Osteoblast (primary cell): ENCODE measurements around a stretch of chr15.

GRCh38 chr15:98779534-98780129 lies 131.3 kb downstream of the IGF1R start:
- CAGE, long polyA plus RNA = no peak
- RRBS = no CpG with 5 or more reads among the region's 16 CpGs

DNA sequence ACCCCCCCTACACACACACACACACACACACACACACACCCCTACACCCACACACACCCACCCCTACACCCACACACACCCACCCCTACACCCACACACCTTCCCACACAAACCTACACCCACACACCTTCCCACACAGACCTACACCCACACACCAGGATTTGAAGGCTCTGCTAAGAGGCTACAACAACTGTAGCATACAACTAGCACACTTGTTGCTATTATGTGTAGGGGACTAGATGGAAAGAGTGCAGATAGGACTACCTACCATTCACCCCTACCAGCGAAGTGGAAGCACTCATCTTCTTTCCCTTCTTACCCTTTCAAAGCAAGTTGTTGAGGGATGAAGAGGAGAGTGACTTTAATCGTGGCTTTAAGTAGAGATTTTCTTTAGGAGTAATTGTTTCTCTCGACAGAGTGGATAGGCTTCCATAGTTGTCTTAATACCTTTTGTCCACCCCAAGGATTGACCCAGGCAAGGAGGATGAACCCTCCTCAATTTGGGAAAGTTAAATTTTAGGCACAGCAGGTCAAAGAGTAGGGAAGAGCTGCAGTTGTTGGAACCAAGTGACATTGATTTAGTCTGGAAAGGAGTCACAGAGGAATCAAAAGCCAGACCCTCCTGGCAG lies 172.4 kb downstream of the PGPEP1L start:
- CAGE, long polyA plus RNA = no peak
- RRBS = no CpG with 5 or more reads among the region's 3 CpGs

GRCh38 chr15:98939069-98939618 lies 68.4 kb downstream of the PGPEP1L start:
- CAGE, long polyA plus RNA = no peak
- RRBS = 97% methylated on average over 5 of the region's 14 CpGs

- CAGE, long polyA plus RNA = no peak
- RRBS = no CpG with 5 or more reads among the region's 10 CpGs
These were observed 56.0 kb downstream of the PGPEP1L start for GRCh38 chr15:98951602-98951999.

GRCh38 chr15:98959186-98959889 lies 48.3 kb downstream of the PGPEP1L start:
- CAGE, long polyA plus RNA = no peak
- RRBS = 91% methylated on average over 5 of the region's 18 CpGs

DNA sequence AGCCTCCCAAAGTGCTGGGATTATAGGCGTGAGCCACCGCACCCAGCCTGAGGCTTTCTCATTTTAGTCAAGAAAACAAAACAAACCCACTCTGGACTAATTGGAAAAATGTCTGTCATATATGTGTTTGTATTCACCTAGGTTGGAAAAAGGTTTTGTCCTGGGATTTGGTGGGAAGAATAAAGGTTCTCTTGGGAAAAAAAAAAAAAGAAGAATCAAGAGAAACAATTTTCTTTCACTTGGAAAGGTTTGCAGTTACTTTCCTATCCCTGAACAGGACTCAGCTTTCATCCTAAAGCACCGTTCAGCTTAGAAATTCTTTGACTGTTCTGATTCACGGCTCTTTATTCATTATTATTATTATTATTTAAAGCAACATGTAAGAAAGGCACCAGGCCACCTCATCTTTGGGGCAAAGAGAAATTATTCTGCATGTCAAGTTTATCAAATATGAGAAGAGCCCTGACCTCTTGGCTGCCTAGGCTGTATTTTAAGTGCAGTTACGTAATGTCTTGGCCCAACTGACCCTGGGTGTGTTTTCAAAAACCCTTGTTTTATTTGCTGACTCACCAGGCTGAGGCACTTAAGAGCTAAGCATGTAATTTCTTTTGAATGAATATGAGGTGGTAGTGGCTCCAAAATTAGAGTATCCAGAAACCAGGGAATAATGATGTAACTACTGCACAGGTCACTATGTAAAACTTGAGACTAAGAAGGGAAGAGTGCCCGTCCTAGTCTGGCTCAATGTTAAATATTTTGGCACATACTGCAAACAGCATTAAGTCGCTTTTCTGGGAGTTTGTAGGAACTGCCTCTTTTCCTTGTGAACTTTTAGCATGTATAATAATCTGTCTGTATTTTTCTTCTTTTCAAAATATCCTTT lies 24.4 kb downstream of the PGPEP1L start:
- CAGE, long polyA plus RNA = no peak
- RRBS = no CpG with 5 or more reads among the region's 7 CpGs

DNA sequence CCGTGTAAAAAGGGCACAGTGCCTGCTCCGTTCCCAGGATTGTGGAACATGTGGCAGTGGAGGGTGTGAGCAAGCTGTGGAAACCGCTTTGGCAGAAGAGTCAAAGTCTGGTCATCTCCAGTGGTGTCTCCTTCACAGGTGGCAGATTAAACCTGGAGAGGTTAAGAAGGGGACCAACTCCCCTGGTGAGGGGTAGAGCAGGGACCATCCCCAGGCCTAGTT lies 10.2 kb downstream of the SYNM start:
- CAGE, long polyA plus RNA = no peak
- RRBS = no CpG with 5 or more reads among the region's 3 CpGs

DNA sequence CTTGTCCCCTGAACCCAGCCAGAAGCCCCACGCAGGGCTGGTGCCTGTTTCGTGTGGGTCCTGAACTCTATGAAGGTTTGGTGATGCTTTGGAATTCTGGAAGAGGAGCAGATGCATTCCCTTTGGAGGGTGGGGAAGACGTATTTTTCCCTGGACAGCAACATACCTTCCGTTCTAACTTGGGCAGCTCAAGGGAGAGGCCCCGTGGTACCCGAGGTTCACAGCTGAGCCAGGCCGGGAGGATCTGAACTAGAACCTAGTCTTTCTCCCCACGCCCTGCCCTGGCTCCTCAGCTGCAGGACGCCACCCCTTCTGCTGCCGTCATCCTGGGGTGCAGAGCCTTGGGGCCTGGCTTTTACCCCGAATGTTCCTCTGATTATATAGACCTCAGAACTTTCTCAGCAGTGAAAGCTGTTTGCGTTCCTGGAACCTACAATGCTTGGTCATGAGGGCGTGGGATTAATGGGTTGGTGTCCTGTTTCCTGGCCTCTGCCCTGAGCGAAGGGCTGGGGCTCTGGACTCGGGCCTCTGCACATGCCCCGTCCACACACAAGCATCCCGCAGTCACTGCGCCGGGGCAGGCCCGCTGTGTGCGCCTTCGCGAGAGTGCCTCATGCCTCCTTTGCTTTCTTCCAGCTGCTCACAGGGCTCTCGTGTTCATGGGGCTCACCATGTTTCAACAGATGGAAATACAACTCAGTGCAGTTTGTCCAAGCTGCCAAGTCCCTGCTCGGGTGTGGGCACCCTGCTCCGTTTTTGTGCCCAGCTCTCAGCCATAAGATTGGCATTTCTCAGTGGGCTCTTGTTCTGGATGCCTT lies 20.2 kb downstream of the SYNM start:
- CAGE, long polyA plus RNA = no peak
- RRBS = no CpG with 5 or more reads among the region's 26 CpGs

- CAGE, long polyA plus RNA = no peak
- RRBS = no CpG with 5 or more reads among the region's 3 CpGs
These were observed 22.8 kb downstream of the SYNM start for GRCh38 chr15:99127730-99127976.

GRCh38 chr15:99180189-99180592 lies 69.2 kb downstream of the TTC23 start:
- CAGE, long polyA plus RNA = no peak
- RRBS = no CpG with 5 or more reads among the region's 1 CpG

DNA sequence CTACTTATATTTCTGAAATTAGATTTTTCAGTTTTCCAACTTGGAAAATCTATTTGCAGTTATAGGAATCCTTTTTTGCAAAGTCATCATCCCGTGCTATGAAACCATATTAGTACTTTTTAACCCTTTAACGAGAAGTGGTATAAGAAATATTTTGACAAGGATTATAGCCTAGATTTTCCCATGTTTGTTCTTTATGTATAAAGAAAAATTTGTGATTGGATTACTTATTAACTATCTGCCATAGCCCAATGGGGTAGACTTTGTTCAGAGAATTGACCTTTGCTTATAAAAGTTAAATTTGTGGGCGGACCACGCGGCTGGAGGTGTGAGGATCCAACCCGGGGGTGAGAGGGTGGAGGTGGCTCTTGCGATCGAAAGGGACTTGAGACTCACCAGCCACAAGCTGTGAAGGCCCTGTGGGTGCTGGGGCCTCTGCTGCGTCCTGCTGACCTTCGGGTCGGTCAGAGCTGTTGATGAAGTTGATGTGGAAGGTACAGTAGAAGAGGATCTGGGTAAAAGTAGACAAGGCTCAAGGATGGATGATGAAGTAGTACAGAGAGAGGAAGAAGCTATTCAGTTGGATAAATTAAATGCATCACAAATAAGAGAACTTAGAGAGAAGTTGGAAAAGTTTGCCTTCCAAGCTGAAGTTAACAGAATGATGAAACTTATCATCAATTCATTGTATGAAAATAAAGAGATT lies 6.1 kb downstream of the LRRC28 start:
- CAGE, long polyA plus RNA = no peak
- RRBS = no CpG with 5 or more reads among the region's 11 CpGs

DNA sequence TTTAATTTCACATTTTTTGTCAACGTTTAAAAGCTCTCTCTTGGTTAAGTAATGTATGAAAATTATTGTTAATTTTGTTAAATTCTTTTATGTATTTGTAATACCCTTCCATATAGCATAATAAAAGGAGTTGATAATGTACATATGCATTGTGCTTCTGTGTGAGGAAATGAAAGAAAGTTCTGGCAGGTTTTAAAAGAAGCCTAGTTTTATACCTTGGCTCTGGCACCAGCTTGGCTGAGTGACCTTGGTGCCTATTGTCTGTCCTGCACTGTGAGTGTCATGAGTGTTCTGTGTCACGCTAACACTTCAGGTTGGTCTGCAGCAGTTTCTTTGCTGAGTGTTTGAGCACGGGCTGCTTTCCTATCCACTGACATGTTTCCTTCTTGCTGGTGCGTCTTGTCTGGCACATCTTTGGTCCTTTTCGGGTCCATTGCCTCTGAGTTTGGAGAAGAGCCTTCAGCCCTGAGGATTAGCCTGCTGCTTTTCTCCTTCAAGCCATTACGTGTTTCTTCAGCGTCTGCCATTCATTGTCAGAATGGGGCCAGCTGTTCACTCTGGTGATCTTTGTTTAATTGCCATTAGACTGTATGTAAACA lies 55.3 kb downstream of the LRRC28 start:
- CAGE, long polyA plus RNA = no peak
- RRBS = no CpG with 5 or more reads among the region's 7 CpGs

DNA sequence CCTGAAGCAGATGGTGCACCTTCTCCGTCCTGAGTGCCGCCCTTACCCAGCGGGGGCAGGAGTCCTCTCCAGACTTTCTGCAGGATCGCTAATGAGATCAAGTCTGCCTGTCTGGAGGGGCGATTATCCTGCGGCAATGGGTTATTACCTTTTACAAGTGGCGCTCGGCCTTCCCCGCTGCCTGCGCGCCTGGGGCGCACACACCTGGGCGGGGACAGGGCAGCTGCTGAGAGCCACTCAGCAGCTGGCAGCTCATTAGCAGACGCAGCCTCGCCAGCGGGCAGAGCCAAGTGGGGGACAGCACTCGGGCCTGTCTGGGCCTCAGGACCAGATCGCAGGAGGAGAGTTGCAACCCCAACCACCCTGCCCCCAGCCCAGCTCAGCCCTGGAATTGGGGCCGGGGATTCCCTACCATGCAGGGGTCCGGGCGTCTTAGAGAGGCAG lies 118.9 kb upstream of the MEF2A start:
- CAGE, long polyA plus RNA = no peak
- RRBS = no CpG with 5 or more reads among the region's 21 CpGs

DNA sequence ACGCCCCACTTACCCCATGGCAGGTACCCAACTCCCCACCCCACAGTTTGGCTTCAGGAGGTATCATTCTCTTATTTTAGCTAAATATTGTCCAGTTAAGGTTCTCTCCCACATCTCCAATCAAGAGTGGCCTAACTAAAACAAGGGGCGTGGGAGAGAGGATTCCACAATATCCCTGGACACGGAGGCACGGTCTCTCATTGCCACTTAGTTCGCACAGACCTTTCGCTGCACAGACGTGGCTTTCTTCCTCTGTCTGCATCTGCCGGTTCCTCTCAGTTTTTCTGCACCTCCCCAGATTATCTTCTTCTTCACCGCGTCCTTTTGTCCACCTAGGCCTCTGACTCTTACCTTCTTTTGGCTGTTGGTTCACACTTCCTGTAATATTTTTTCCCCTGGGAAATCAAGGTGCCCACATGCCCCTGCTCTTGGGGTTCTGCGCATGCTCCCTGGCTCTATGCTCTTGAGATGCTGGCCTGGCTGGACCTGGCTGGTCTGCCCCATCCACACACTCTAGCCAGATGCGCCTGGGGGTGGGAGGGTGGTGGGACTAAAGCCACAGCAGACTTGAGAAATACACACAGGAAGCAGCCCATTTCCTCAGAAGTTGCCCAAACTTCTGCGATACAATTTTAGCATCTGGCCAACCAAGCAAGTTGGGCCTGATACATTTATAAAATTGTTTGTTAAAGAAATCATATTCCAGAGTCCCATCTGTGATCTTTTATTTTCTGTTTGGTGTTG lies 56.3 kb upstream of the MEF2A start:
- CAGE, long polyA plus RNA = no peak
- RRBS = no CpG with 5 or more reads among the region's 13 CpGs

DNA sequence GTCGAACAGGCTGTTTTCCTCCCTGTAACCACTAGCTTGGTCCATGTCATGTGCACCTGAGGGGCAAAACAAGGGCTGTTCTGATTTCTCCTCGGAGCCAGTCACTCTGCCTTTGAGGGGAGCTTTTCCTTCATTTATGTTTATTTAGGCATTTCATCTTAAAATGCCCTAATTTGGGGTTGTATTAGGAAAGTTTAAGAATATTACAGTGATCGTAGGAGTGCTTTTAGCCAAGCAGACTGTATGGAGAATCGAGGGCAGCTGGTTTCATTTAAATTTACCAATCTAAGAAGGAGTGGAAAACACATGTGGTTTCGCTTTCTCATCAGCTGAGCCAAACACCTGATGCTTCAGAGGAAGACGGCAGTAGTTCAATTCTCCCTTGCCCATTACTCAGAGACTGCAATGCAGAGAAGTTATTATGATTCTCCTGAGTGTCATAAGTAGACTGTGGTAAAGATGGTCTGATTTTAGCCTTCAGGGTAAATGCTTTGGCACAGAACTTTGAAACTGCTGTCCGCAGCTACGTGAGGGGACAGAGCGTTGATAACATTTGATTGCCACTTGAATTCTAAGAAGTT lies 25.8 kb downstream of the LYSMD4 start:
- CAGE, long polyA plus RNA = no peak
- RRBS = no CpG with 5 or more reads among the region's 9 CpGs

- CAGE, long polyA plus RNA = no peak
- RRBS = no CpG with 5 or more reads among the region's 4 CpGs
These were observed 12.4 kb downstream of the LYSMD4 start for GRCh38 chr15:99720885-99721239.

DNA sequence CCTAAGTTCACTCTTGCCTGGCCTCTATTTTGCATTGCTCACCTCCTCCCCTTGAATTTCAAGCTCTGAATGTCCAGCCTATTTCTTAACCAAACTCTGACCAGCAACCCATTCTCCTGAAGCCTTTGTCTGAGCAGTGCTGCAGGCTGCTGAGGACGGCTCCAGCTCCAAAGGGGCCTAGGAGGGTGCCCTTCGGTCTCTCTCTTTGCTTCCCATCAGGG lies 262.0 kb upstream of the LYSMD4 start:
- CAGE, long polyA plus RNA = no peak
- RRBS = no CpG with 5 or more reads among the region's 2 CpGs

GRCh38 chr15:100168063-100168599 lies 173.6 kb downstream of the ADAMTS17 start:
- CAGE, long polyA plus RNA = no peak
- RRBS = no CpG with 5 or more reads among the region's 10 CpGs

DNA sequence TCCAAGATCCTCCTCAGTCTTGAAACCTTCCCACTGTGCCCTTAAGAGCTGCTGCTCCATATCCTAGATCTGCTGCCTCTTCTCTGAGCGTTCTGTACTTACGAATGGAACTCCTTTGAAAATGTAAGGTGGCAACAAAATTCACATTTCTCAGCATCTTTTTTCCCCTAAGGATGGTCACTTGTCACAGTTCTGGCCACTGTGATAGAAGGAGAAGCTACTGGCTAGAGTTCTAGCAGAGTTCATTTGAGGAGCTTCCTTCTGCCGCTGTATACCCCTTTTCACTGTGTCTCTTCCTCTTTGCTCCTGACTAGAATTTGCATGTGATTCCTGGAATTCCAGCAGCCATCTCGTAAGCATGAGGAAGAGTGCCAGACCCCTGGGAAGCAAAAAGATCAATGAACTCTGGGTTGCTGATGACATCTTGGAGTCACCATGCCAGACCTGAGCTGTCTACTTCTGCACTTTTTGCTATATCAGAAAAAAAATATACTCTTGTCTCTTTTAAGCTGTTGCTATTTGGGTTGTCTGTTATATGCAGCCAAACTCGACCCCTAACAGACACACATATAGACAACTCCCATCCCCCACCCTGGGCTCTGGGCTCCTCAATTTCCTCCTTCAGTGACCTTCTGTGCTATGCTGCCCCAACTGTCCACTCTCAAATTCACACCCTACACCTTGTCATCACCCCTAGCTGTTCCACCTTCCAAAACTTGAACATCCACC lies 3.6 kb upstream of the ADAMTS17 start:
- CAGE, long polyA plus RNA = no peak
- RRBS = no CpG with 5 or more reads among the region's 5 CpGs

DNA sequence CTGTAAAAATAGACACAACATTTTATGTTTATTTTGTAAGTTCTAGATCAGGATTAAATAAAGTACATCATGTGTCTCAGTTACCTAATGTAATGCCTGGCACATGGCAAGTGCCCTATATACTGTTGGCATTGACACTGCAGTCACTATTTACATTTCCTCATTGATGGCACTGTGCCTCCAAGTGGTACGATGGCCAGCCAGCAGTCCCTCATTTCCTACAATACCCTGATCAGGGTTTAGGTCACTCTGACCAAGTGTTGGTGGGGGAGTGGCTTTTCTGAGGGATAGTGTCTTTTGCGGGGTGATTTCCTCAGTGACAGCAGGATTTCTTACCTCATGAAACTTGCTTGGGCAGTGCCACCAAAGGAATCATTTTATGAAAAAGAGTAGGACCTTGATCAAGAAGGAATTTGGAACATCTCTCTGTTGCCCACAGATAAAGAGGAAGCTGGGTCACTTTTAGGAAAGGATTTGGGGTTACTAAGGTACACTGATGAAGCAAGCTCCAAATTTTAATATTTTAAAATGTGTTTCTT lies 11.5 kb downstream of the CERS3 start:
- CAGE, long polyA plus RNA = no peak
- RRBS = no CpG with 5 or more reads among the region's 2 CpGs